ENCODE measurements around the gene P2RX7.

DNA sequence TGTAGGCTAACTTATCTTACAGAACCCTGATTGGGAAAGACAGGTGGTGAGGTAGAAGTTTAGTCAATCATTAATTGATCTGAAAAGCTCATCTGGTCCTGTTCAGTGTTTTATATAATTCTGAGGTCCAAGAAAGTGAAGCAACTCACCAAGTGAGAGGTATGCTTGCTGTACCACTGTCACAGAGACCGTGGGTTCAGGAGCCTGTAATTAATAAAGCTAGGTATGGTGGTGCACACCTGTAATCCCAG lies 7.2 kb downstream of the GATC start:
- PRO-cap, result no peak

- PRO-cap, result no peak
These were observed 2.6 kb downstream of the SRSF9 start for GRCh38 chr12:120466977-120467369.

DNA sequence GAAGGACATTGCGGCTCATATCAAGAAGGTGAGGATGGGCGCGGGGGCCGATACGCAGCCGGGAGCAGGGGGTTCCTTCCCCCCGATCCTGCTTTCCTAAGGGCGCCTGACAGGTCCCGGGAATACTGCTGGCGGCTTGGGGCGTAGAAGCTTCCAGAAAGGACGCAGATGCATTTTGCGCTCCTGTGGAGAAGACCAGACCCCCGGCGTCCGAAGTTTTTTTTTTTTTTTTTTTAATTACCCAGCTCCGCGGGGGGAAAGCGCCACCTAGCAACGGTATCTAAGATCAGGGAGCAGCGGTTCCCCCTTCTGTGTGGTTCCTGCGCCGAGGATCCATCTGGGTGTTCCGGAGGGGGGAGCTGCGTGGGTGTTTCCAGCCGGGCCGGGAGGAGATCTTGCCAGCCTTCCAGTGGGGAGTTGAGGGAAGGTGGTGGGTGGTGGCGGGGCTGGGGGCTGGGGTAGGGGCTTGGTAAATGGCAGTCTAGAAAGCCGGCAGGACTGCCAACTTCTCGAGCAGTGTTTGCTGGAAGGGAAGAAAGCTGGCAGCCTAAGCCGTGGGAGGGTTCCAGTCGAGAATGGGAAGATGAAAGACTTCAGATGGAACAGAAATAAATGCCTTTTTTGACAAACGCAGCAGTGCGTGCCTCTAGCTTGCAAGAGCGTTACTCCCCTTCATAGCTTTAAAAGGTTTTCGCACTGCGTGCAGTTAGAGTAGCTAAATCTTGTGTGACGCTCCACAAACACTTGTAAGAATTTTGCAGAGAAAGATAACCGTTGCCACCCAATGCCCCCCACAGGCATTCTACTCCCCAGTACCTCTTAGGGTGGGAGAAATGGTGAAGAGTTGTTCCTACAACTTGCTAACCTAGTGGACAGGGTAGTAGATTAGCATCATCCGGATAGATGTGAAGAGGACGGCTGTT lies 874 bp downstream of the DYNLL1 start:
- PRO-cap, result no peak

DNA sequence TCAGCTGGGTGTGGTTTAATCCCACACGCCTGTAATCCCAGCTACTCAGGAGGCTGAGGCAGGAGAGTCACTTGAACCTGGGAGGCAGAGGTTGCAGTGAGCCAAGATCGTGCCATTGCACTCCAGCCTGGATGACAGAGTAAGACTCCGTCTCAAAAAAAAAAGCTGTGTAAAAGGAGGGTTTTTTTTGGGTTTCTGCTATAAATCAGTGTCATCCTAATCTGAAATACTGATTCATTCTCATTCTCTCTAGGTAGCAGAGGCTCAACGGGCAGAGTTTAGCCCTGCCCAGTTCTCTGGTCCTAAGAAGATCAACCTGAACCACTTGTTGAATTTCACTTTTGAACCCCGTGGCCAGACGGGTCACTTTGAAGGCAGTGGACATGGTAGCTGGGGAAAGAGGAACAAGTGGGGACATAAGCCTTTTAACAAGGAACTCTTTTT lies 18.1 kb downstream of the RNF10 start:
- PRO-cap, result no peak

- PRO-cap, result no peak
These were observed 10.2 kb downstream of the POP5 start for GRCh38 chr12:120570646-120571699.

GRCh38 chr12:120575412-120576121 lies 5.6 kb downstream of the POP5 start:
- PRO-cap, result no peak

DNA sequence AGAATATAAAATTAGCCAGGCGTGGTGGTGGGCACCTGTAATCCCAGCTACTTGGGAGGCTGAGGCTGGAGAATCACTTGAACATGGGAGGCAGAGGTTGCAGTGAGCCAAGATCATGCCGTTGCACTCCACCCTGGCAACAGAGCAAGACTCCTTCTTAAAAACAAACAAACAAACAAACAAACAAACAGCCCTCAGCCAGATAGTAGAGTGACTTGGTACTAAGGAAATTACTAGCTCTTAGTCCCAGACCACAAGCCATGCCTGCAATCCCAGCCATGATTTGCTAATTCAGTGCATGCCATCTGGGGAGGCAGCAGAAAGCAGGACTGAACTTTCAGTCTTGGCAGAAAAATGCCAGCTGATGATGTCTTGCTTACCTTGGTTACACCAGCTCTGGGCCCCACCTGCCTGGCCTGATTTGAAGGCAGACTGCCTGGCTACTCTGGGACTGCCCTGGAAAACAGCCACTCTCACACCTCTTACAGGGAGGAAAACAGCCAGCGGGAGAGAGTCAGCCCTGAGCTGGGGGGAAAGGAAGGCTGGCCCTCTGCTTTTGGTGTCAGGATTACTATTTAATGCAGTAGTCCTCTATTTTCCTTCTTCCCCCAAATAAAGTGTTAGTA lies 4.7 kb upstream of the UNC119B start:
- PRO-cap, result no peak

DNA sequence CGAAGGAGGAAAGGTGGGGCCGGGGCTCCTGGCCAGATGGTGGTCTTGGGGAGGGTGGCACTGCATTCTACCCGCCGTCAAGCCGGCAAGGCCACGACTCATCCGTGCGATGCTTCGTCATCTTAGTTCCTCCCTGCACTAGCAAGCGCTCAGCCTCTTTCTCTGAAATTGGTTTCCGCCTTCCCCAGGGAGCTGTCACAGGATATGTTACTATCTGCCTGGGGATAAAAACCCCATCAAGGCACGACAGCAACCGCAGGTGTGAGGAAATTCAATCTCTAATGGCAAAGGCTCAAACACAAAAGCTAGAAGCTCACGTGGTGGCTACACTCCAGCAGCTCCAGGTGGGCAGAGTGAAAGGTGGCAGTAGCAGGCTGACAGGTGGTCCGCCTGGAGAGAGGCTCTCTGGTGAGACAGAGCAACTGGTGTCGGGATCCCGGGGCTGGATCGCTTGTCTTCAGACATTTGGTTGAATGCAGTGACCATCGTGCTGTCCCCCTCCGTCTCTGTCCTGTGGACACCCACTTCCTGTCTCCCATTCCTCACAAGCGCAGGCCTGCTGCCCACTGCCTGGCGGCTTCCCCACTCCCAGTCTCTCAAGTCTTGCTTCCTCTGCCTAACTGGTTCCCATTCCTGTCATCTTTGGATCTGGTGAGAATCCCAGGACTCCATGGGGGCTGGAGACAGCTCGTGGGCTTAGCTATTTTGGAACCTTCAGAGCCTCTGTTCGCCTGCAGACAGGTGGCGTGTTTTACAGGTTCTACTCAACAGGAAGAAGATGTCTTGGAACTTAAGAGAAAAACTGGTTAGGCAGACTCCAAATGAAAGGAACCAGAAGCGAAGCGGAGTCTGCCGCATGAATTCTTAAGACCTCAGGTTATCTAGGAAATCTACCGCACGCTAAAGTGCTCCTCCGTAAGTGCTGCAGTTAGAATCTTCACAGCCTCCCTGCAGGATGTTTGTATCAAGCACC lies 34.4 kb downstream of the ACADS start:
- PRO-cap, result no peak

- PRO-cap, result no peak
These were observed 29.1 kb downstream of the SPPL3 start for GRCh38 chr12:120874965-120875518.

GRCh38 chr12:120999396-120999948 lies 16.8 kb downstream of the C12orf43 start:
- PRO-cap, result unidirectional peak, minus-strand start at chr12:120999578

DNA sequence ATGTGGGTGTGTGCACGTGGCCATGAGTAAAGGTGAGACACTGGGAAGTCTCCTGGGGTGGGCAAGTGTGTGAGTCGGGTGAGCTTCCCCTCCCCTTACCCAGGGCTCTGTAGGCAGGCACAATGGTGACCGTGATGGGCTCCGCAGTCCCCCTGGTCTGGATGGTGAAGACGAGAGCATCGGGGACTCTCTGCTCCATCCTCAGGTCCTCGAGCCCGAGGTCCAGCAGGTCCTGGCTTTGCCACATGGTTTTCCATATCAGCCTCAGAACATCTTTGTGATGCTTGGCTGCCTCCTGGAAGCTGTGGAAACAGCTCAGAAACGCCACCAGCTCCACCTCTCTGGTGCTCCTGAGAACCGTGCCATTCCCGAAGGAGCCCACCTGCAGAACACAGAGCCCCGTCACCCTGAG lies 5.7 kb downstream of the OASL start:
- PRO-cap, result no peak

- PRO-cap, result no peak
These were observed 5.2 kb downstream of the OASL start for GRCh38 chr12:121033774-121034367.

DNA sequence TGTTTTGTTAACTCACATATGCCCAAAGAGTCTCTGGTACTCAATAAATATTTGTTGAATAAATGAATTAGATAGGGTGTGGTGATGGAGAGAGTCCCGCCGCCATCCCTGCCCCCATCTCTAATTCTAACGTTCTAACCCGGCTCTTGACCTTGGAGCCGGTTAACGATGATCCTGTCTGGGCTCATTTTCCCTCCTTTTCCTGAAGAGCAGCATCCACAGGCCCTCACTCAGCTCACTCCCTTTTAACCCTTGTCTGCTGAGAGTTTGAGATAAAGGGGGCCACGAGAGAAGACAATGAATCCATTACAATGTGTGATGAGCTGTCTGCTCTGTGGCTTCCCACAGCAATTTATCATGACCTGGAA lies 18.8 kb upstream of the P2RX7 start:
- PRO-cap, result no peak

- PRO-cap, result no peak
These were observed at the start of gene P2RX7 for GRCh38 chr12:121132514-121133682. TSS of gene P2RX7 (plus strand) at chr12:121132876.

DNA sequence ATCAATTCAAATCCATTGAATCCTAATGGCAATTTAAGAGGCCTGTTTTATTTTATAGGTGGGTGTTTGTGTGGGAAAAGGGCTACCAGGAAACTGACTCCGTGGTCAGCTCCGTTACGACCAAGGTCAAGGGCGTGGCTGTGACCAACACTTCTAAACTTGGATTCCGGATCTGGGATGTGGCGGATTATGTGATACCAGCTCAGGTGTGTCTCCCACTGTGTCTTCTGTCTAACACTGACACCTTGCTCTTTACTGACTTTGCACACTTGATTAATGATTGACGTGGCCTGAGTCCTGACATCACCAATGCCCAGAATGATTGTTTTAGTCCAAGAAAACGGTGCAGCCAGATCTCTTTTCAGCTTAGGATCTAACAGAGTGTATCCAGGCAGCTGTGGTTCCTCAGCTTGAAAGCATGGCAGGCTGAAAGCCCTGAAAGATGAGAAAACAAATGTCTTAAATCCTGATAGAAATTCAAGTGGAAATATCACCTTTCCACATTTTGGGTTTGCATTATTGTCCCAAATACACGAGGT lies 7.2 kb downstream of the P2RX4 start:
- PRO-cap, result no peak

DNA sequence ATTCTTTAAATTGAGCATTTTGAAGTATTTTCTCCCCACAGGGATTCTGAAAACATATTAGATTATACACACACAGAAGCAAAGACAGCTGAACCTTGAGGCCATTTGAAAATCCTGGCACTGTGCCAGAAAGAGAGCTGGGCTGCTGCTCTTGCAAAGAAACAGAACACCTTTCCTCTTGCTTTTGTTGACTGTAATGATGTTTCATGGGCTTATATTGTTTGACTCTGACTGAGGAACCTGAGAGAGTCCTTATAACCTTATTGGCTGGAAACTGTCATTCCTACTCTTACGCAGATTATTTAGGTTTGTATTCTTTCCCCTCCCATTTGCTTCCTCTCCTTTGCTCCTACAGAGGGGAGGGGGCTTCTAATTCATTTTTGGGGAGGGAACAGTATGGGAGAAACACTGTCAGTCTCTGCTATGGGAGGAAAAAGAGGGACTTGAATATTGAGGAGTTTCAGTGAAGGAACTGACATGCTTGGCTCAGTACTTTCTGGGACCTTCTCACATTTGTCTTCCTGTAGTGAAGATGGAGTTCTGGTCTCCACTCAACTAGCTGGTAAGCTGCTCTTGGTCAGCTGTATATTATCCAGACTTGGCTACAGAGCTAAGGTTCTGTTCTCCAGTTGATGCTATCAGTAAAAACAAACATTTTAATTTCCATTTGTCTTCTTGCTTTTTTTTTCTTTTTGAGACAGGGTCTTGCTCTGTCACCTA lies 5.0 kb downstream of the RNF34 start:
- PRO-cap, result no peak

DNA sequence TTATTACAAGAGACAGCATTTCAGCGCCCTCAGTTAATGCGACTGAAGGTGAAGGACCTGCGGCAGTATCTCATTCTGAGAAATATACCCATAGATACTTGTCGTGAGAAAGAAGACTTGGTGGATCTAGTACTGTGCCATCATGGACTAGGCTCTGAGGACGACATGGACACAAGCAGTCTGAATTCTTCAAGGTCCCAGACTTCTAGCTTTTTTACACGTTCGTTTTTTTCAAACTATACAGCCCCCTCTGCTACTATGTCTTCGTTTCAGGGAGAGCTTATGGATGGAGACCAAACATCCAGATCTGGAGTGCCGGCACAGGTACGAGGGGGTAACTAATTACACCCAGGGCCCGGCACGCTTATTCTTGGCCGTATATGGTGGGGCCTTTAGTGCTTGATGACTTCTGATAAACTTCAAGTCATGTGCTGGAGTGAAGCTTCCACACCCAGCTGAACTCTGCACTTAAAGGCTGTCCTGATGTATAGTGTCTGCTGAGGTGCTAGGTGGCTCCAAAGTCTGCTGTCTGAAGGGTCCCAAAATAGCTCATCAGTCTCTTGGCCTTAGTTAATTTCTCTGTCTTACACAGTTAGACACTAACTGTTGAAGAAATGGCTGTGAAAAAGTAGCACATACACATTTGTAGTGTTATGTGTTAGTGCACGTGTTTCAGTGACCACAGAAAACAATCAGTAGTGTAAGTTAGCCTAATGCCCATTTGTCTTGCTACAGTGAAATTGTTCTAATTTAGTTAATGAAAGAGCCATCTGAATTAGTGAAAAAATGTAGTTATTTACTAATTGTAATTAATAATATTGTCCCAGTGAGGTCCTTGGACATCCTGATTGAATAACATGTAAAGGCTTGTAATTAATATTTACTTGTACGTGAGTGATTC lies 17.9 kb downstream of the RNF34 start:
- PRO-cap, result no peak

- PRO-cap, result no peak
These were observed 44.4 kb downstream of the KDM2B start for GRCh38 chr12:121536335-121536880.

- PRO-cap, result no peak
These were observed 6.7 kb downstream of the KDM2B start for GRCh38 chr12:121574083-121574514.

DNA sequence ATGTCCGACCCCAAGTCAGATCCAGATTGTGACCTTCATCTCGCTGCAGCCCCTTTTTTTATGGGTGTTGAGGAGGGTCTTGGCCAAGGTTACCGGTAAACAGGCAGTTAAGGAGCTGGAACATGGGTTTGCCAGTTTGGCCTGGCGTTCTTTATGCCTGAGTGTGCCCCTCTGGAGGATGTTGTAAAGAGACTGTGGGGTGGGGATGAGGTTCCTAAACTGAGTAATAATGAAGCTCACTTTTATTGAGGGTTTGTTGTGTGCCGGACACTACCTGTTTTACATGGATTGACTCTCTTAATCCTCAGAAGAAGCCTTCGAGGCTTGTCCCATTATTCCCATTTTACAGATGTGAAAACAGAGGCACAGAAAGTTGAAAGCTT lies 31.3 kb downstream of the MORN3 start:
- PRO-cap, result no peak